ENCODE measurements around a stretch of chr5.

DNA sequence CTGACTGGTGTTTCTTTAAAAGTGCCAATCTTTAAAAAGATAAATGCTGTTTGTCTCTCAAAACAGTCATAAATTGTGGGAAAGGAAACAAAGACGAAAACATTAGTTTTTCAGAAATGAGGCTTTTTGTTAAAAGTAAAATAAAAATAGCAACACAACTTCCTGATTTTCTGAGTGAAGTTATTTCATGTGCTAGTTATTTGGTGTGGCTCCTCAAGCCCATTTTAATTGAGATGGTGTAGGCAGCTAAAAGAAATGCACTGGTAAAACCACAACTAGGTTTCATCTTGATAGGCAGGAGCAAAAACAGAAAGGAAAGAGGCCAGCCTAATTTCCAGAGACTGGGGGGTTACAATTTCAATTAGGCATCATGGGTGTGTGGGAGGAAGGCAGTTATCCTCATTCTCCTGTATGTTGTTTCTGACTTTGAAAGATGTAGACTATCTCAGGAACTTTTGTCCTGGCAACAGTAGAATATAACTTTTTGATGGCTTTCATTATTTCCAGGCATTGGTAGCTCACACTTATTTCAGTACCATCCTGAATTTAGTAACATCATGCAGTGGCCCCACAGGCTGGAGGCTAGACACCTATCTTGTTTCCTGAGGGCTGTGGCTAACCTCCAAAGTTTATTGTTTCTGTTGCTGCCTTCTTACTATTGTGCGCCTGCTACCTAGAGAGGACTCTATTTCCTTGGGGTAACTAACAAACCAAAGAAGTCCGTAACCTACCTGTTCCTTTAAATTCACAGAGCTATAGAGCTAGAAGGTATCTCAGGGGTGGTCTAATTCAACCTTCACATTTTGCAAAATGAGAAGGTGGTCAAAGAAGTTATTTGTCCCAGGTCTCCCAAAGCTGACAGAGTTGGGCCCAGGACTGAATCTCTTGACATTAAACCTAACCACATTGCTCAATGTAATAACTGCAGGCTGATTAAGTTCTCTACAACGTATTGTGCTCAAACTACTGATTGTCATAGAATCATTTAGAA, 42.5 kb downstream of the FYB1 start:
- PRO-cap, result no peak

- PRO-cap, result no peak
Observed at GRCh38 chr5:39194330-39195236, 24.8 kb downstream of the FYB1 start.

- PRO-cap, result no peak
Observed at GRCh38 chr5:39199784-39200722, 19.3 kb downstream of the FYB1 start.

- PRO-cap, result no peak
Observed at GRCh38 chr5:39371910-39372245, 7.6 kb upstream of the C9 start.

- PRO-cap, result no peak
Observed at GRCh38 chr5:39437434-39438095, 12.8 kb upstream of the DAB2 start.

GRCh38 chr5:40437231-40438120, 242.2 kb upstream of the PTGER4 start:
- PRO-cap, result no peak

- PRO-cap, result unidirectional peak, minus-strand start at chr5:40442099
Observed at GRCh38 chr5:40441490-40442292, 238.0 kb upstream of the PTGER4 start.

GRCh38 chr5:40442357-40442943, 237.3 kb upstream of the PTGER4 start:
- PRO-cap, result no peak

DNA sequence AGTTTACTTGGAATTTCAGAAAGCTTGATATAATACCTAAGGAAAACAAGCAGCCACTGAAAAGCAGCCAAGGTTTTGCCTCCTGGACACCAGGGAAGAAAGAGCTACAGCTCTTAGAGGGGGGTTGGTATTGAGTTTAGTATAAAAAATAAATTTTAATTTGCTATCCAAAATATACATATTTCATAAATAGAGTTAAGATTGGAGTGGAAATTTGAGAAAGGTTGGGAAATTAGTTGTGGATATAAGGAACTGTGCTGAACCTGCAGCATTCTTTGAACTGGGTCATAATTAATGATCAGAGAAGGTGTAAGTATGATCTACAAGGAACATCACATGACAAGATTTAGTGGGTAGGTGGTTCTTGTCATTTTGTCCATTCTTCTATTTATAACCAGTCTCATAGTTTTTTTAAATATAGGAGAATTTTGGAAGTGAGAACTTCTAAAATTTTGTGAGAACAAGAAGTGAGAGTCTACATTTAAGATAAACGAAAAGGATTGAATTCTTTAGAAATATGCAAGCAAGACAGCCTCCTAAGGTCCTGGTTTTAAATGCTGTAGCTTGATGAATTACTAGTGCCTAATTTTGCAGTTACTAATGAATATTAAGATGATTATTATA, 4.8 kb downstream of the PTGER4 start:
- PRO-cap, result no peak

DNA sequence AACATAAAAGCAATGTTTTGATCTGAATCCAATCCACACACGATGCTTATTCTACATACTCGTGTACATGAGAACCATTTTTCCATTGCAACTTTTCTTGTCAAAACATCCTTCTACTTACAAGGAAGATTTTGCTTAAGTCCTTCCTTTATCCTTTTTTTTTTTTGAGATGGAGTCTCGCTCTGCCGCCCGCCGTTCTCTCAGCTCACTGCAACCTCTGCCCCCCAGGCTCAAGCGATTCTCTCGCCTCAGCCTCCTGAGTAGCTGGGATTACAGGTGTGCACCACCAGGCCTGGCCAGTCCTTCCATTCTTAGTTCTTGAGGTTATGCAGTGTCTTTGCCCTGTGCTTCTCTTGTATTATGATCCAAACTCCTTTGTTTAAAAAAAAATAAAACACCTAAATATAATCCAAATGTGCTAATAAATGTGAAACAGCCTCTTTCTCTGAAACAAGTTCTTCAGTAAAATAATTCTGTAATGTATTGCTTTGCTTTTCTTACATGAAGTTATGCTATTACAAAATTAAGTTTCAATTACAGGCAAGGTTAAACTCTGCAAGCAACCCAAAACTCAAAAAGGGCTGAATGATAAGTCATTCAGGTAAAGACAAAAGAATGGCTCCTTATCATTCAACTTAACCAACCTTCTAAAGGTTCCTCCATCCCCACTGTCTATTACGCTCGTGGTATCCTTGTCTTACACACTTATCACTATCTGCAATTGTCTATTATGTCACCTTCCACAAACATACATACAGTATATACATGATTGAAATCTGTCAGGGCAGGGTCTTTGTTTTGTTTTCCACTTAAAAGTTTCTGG, 7.2 kb downstream of the RPL37 start:
- PRO-cap, result no peak

- PRO-cap, result no peak
Observed at GRCh38 chr5:41186107-41186576, 27.2 kb downstream of the C6 start.

DNA sequence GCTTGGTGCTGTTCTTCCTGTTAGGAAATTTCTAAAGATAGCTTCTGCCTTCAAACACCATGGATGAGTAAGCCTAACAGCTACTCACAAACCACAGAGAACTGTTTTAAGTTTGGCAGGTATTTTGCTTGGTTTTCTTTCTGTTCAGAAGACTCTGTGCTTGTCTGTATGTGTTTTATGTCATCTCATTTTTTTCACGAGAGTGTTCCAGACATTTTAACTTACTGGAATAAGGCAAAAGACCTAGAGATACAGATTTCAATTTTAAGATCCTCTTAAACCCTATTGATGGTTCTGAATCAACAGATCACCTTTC, 4.4 kb downstream of the RIMOC1 start:
- PRO-cap, result no peak

GRCh38 chr5:42493134-42493450, 69.9 kb downstream of the GHR start:
- PRO-cap, result no peak

- PRO-cap, result no peak
Observed at GRCh38 chr5:42543705-42544215, 120.5 kb downstream of the GHR start.

- PRO-cap, result no peak
Observed at GRCh38 chr5:42551785-42552361, 128.6 kb downstream of the GHR start.

DNA sequence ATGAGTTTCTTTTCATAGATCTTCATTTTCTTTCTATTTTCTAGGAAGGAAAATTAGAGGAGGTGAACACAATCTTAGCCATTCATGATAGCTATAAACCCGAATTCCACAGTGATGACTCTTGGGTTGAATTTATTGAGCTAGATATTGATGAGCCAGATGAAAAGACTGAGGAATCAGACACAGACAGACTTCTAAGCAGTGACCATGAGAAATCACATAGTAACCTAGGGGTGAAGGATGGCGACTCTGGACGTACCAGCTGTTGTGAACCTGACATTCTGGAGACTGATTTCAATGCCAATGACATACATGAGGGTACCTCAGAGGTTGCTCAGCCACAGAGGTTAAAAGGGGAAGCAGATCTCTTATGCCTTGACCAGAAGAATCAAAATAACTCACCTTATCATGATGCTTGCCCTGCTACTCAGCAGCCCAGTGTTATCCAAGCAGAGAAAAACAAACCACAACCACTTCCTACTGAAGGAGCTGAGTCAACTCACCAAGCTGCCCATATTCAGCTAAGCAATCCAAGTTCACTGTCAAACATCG, 38.1 kb upstream of the CCDC152 start:
- PRO-cap, result no peak

DNA sequence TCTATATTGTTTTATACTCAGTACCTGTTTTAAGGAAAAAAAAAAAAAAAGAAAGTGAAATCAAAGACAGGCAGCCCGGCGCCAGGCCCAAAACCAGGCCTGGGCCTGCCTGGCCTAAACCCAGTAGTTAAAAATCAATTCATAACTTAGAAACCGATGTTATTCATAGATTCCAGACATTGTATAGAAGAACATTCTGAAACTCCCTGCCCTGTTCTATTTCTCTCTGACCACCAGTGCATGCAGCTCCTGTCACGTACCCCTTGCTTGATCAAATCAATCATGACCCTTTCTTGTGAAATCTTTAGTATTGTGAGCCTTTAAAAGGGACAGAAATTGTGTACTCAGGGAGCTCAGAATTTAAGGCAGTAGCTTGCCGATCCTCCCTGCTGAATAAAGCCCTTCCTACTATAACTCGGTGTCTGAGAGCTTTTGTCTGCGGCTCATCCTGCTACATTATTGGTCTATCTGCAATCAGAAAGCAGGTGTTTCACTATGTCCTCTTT, 7.7 kb upstream of the SELENOP start:
- PRO-cap, result no peak

DNA sequence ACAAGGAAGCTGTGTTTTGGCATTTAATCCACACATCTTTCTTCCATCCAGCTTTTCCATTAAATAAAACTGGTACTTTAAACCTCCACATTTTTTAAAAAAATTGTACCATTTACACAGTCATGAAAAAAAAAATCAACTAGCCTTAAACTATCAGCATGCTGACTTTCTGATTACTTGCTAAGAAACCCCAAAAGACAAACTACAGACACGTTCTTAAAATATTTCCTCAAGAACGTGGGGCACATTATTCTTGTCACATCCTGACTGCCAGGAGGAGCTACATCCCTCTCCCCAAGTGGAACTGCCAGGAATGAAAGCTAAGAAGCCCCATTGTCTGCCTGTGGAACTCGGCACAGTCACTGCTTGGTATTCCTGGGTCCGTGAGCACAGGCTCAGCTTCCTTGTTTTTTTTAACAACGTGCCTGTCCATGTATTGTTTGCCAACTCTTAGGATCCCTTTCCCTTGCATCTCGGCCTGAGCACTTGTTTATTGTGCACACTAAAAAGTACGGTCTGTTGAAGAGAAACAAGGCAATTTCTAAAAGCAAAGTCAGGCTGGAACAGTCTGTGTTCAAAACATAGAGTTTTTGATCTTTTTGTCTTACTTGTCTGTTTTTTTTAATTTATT, 46.9 kb upstream of the SELENOP start:
- PRO-cap, result no peak

GRCh38 chr5:42982066-42982311, 58.1 kb downstream of the ANXA2R start:
- PRO-cap, result no peak

GRCh38 chr5:42990390-42990738, 49.8 kb downstream of the ANXA2R start:
- PRO-cap, result no peak

Data from SP-49 (cell line).